Epithelial cell of prostate (primary cell): ENCODE measurements around the genes RNASE13, RNASE8 and TMEM253.

- RRBS = no CpG with 5 or more reads among the region's 6 CpGs
These were observed 9.7 kb downstream of the NDRG2 start for GRCh38 chr14:21015078-21015737.

DNA sequence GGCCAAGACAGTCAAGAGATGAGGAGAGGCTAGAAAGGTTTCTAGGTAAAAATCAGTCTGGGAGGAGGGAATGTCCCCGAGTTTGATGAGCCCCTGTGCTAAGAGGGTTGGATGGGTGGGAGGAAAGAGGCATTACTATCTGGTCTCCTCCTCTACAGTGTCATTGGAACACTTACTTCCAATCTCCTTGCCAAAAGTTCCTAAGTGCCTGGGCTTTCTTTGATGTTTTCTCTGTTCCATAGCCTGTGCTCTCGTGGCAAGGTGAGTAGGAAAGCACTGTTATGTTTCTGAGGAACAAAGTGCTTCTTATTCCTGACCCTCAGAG, at the start of gene RNASE13:
Gene RNASE13, minus strand, starts transcription at position 75 of the 325 bp plus-strand sequence.
- RRBS = no CpG with 5 or more reads among the region's 2 CpGs

- RRBS = no CpG with 5 or more reads among the region's 6 CpGs
These were observed 2.5 kb upstream of the RNASE13 start for GRCh38 chr14:21037107-21037446.

DNA sequence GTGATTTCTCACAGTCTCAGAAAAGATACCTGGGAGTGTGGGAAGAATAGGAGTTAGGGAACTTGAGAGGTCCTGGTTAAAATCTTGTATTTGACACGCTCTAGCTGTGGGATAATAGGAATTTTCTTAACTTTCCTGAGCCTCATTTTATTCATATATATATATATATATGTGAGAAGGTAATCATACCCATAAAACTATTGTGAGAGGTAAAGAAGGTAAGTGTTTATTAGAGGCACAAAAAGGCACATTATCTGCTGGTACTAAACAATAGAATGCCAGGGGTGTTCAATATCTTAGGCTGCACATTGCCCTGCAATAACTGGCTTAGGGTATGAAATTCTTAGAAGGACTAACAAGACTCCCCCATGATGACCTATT, at the start of gene RNASE8:
Gene RNASE8, plus strand, starts transcription at position 357 of the 381 bp plus-strand sequence.
- RRBS = no CpG with 5 or more reads among the region's 1 CpG

DNA sequence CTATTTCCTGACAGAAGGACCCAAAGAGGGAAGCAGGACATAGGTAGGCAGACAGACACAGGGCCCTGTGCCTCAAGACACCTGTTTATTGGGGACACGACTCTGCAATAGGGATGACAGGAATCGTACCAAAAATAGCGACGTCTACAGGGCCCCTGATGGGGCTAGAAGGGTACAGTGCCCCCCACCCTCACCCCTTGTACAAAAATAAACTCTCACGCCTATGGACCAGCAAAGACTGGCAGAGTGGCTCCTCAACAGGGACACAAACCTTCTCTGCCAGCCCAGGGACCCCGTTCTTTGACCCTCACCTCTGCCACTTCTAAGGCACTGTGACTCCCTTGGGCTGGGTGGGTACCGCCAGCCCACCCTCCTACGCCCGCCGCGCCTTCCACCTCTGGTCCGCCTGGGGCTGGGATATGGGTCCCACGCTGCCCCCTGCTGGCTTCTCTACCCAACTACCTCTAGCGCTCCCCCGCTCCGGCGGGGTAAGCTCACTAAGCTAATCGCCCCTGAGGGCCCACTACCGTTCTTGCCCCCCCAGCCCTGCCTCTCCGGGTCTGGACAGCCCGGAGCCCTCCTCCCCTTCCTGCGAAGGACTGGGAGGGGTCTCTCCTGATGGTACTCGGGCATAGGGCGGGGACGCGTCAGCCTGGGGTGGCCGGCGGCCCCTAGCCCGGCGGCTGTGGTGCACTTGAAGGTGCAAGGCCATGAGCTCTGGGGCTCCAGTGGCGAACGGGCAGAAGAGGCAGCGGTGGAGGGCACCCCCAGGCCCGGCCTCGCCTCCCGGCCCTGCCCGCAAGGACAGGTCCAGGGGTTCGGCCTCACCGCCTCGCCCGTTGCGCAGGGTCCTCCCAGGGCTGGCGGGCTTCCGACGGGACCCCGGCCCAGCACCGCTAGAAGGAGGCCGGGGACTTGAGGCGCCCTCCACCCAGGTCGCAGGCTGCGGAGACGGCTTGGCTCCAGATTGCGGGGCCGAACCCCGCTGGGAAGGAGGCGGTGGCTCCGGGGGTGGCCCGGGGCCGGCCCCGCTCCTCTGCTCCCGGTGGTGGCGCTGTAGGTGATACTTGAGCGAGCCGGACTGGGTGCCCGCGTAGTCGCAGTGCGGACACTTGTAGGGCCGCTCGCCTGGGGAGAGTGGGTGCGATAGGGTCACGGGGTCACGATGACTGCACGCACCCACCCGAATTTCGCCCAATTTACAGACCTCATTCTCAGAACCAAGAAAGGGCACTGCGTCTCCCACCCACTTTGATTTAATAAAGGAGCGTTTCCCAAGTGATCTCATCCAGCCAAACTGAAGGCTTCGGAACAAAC, 8.0 kb downstream of the ZNF219 start:
- RRBS = 80% methylated on average over 11 of the region's 79 CpGs

GRCh38 chr14:21100708-21101235, at the start of gene TMEM253:
TSS of gene TMEM253 (plus strand) at chr14:21101066.
- RRBS = no CpG with 5 or more reads among the region's 3 CpGs

DNA sequence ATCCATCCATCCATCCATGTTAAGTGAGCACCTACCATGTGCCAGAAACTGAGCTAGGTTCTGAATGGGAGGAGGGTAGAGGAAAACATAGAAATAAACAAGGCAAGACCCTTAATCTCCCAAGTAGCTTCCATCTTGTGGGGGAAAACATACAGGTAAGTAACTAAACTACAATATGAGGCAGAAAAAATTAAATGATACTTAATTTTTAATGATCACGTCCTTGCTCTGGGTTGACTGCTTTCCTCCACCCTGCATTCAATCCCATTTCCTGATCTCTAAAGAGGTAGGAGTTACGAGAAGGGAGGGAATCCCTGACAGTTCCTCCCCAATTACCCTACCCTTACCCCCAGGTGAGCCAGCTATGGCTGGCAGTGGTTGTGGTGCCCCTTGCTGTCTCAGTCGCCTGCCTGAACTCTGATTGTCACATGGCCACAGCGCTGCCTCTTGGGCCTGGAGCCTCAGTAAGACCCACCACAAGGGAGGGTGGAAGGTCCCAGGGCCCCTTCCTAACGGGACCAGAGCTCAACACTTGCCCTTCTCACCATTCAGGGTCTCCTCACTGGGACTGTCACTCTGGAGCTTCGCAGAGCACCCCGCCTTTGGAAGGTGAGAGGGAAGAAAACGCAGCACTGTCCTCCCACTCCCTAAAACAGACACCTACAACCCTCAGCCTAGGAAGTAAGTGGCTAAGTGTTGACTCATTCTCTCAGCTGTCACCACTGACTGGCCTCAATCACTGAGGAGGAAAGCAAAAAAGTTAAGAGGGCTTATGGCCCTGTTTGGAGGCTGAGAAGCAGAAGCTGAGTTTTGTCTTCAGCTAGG, 858 bp downstream of the TMEM253 start:
- RRBS = no CpG with 5 or more reads among the region's 8 CpGs

DNA sequence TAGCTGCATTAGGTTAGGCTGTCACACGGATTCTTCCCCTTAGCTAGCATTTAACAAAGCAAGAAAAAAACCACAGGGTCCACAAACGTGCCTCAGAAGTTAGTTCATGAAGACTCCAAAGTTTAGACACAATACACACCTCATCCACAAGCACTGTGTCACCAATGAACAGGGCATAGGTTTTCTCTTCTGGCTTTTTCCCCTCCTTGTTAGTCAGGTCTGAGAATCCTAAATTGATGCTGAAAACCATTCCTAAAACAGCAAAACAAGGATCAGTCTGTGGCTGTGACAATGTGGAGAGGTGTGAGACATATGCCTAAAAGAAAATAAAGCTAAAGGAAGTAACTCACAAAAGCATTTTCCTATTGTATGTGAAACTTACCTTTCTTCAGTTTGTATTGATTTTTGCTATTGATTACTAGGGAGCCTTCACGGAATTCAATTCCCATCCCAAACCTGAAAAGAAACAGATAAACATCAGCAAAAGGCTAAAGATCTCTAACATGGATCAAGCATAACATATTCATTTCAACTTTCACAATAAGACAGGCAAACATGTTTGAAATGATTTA, 19.0 kb downstream of the SUPT16H start:
- RRBS = no CpG with 5 or more reads among the region's 3 CpGs

GRCh38 chr14:21522690-21523849, 3.1 kb downstream of the SALL2 start:
- RRBS = 86% methylated on average over 6 of the region's 22 CpGs

- RRBS = no CpG with 5 or more reads among the region's 3 CpGs
These were observed 269 bp downstream of the OR4E1 start for GRCh38 chr14:21673424-21673673.

GRCh38 chr14:21738528-21738967, 64.9 kb upstream of the OR4E1 start:
- RRBS = no CpG with 5 or more reads among the region's 2 CpGs

DNA sequence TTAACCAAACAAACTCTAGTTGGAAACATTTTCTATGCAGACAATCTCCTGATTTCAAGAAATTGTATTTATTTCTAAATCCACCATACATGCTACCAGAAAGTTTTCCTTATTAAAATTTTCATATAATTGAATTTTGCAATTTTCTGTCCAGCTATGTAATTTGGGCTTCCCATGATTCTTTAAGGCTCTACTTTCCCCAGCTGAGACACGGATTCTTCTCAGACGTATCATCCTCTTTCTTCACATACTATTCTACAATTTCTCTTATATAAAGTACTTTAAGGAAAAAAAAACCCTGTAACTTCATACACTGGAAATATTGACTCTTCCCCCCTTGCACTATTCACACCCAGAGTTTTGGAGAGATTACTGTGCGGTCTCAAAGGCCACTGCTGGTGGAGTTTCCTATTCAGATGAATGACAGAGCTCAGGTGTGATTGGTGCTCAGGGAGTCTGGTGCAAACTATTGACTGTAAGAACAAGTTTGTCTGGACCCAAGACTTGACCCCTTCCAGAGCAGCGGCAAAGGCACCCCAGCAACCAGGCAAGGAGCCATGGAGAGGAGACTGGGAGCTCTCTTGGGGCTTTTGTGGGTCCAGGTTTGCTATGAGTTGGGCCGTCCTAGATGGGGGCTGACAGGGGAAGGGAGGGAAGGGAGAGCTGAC, 187.5 kb upstream of the OR4E1 start:
- RRBS = no CpG with 5 or more reads among the region's 5 CpGs

DNA sequence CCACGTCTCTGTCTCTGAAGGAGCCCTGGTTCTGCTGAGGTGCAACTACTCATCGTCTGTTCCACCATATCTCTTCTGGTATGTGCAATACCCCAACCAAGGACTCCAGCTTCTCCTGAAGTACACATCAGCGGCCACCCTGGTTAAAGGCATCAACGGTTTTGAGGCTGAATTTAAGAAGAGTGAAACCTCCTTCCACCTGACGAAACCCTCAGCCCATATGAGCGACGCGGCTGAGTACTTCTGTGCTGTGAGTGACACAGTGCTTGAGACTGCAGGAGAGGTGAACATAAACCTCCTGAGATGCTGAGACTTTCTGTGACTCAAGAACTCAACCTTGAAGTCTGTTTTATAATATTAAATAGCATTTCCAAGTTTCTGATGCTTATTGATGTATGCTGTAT, 221.2 kb upstream of the OR4E1 start:
- RRBS = no CpG with 5 or more reads among the region's 8 CpGs

DNA sequence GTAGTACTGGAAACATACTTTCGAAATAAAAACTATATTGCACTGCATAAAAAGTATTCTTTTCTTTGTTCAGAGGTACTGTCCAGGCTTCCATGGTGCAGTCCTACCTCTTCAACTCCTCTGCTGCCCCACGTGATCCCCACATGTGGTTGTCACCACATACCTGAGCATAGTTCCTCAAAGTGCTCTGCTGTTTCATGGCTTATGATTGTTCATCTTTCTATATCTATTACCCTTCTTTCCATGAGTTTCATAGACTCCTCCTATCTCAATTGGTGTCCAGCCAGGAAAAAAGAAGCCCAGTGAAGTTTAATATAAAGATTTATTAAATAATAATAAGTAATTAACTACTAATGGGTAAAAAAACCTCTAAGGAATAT, 317.6 kb upstream of the OR4E1 start:
- RRBS = no CpG with 5 or more reads among the region's 2 CpGs

GRCh38 chr14:22003317-22003917, 329.8 kb upstream of the OR4E1 start:
- RRBS = no CpG with 5 or more reads among the region's 11 CpGs

DNA sequence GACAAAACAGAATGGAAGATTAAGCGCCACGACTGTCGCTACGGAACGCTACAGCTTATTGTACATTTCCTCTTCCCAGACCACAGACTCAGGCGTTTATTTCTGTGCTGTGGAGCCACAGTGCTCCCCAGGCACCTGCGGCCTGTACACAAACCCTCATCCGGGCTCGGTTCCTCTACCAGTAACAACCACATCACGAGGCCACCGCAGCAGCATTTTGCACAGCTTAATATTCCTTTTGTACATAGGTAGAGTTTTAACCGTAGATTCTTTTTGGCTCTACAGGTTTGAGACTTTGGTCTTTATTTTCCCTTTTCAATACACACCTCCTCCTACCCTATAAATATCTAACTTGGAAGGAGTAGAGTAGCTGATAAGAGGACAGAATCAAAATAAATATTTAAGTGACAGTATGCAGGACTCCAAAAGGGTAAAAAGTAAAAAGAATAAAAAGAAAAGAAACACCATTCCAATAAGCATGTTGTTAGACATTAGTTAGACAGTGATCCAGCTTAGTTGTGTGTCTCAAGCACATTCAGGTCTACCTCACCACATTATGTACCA, 397.6 kb upstream of the OR4E1 start:
- RRBS = no CpG with 5 or more reads among the region's 12 CpGs

- RRBS = no CpG with 5 or more reads among the region's 6 CpGs
These were observed 423.4 kb upstream of the OR4E1 start for GRCh38 chr14:22096923-22097471.

DNA sequence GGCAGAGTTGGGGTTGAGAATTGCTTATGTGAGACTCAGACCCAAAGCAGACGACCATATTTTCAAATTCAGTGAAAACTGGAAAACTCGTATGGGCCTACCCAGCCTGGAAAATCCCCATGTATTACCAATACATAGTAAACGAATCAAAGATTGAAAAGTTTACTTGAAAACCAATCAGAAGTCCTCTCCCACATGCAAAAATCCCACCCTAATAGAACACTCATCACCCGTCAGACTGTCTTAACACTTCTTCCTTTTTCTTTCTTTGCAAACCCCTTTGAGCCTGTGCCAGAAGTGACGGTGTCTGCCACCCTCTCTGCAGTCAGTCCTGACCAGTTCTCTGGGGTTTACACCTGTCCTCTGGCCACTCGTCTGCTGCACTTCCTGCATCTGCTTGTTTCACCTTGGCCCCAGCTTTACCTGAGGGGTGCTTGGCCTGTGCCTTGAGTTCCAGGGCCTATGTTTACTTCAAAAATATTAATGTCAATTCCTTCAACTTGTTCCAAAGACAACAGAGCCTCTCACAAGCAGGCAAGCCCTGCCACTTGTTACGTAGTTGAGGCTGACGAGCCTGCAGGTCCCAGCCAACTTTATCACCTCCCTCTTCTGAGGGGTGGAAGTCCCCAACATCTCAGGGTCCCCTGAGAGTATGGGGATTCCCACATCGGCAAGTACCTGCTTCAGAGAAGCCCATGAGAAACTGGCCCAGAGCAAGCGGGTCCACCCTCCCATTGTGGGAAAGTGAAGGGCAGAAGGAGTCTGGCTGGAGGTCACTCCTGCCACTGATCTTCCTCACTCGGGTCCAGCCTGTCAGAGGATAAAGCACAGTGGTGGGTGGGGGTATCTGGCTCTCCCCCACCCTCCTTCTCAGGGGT, 205.5 kb downstream of the DAD1 start:
- RRBS = no CpG with 5 or more reads among the region's 11 CpGs

DNA sequence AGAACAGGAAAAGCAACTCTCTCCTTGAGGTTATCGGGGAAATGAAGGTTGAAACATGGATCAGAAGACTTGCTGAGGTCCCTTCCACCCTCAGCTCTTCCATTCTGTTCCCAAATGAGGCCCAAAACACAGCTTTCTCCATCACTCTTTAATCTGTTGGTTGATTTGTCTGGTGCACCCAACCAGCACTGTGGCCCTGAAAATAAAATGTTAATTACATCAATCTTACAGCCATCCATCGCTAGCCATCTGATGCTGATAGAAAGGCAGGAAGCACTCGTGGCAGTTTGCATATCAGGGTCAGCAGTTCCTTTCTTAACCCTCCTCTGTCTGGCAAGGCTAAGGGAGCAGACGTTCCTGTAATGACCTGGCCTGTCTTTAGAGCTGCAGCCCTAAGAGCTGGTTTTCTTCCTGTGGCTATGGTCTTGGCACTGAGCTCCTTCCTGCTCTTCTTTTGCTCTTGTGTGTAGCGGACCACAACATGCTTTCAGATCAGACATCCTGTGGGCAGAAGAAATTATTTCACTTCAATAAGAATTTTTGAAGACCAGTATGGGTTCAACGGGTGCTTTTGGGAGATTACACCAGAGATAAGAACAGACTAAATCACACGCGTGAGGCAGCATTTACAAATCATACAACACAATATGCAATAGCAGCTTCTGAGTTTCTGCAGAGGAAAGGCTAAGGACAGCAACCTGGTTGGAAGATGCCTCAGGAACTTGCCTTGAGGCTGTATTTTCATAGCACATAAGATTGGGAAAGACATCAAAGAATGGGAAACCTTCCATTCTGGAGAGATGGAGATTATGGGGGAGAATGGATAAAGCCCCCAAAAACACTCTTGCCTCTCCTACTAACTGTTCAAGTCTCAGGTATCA, 170.3 kb downstream of the DAD1 start:
- RRBS = no CpG with 5 or more reads among the region's 8 CpGs

DNA sequence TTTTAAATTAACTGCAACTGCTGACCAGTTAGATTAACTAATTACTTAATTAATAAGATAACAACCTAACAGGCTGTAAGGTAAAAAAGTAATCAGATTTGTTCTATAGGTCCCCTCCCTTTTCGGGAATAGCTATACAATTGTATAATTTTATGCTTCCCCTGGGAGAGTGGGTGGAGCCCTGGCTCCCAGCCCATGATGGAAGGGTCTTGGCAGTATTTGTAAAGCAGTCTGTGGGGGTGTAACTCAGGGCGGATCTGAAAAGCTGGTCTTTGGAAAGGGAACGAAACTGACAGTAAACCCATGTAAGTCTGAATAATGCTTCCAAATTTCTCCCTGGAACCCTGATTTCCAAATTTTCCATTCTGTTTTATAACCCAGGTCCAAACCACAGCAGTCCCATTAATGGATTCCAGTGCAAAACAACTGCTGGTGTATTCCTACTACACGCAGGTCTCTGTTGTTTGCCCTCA, 110.4 kb downstream of the DAD1 start:
- RRBS = no CpG with 5 or more reads among the region's 4 CpGs